Helper T cell (primary cell): ENCODE results near the genes SNIP1 and CDCA8.

DNA sequence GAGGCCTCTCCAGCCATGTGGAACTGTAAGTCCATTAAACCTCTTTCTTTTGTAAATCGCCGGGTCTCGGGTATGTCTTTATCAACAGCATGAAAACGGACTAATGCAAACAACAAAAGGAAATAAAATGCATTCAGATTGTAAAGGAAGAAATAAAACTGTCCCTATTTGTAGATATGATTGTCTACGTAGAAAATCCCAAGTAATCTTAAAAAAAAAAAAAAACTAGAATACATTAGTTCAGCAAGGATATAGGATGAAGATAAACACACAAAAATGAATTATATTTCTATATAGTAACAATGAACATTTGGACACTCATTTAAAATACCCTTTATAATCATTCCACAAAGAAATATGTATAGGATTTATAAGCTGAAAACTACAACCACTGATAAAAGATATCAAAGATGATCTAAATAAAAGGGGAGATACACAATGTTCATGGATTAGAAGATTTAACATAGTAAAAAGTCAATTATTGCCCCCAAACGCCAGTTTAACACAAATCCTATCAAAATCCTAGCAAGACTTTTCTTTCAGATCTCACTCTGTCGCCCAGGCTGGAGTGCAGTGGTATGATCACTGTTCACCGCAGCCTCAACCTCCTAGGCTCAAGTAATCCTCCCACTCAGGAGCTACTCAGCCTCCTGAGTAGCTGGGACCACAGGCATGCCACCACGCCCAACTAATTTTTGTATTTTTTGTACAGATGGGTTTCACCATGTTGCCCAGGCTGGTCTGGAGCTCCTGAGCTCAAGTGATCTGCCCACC lies 5.0 kb downstream of the SNIP1 start:
- PRO-cap, 2 experiments, result no peak in any of the 2 experiments

- PRO-cap, 2 experiments, result peak in 2 of 2 experiments; most common minus-strand start chr1:37554240 (in 2)
Observed at GRCh38 chr1:37553777-37554602, at the start of gene SNIP1. SNIP1 (minus strand) TSS chr1:37554293.

DNA sequence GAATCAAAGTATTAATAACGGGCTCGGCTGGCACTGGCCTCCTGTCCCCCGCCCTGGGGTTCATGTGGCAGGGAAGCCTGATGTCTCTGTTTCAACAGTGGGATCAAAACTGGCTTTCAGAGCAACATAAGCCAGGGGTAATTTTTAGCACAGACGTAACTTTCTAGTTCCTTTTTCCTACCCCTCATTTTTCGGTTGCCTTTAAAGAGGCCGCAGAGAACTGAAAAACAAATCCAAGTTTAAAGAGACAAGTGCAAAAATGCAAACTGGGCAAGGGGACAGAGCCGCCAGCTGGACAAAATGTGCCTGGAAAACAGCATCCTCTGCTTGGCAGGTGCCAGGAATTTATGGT lies 14.0 kb downstream of the C1orf109 start:
- PRO-cap, 2 experiments, result no peak in any of the 2 experiments

DNA sequence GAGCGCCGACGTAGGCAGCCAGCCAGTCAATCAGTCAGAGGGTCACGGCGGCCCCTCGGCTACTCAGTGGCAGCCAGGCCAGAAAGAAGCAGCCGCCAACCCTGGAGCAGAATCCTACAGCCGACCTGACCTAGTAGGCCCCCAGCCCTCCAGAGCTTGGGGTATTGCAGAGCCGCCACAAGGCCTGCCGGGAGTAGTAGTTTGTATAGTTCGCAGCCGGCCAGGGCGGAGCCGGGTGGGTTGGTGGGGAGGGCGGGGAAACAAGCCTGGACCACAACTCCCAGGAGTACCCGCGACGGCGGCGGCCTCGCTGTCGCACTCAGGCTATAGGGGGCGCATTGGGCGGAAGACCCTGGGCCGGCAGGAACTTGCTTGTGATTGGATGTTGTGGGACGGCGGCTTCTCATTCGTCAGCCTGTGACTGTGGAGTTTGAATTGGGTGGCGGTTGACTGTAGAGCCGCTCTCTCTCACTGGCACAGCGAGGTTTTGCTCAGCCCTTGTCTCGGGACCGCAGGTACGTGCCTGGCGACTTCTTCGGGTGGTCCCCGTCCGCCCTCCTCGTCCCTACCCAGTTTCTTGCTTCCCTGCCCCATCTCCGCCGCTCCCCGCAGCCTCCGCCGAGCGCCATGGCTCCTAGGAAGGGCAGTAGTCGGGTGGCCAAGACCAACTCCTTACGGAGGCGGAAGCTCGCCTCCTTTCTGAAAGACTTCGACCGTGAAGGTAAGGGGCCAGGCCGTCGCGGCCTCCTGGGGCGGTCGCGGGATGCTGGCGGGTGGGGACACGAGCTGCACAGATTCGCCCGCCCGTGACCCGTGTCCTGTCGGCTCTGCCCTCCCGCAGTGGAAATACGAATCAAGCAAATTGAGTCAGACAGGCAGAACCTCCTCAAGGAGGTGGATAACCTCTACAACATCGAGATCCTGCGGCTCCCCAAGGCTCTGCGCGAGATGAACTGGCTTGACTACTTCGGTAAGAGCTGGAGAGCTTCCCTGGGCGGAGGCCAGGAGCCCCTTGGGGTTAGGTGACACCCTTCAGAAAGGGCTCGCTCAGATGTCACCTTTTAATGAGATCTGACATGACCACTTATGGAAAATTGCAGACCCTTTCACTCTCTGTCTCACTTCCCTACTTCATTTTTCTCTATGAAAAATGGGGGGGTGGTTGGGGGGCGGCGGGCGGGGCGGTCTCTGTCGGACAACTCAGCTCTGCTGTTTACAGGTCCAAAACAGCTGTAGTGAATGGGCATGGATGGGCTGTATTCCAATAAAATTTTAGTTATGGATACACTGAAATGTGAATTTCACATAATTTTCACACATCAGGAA lies at the start of gene CDCA8:
TSS of gene CDCA8 (plus strand) at position 453 of the 1,326 bp plus-strand sequence.
- PRO-cap, 2 experiments, result peak in 1 of 2 experiments; most common plus-strand start position 418 of the sequence (in 1); most common minus-strand start position 179 of the sequence (in 1)

- PRO-cap, 2 experiments, result no peak in any of the 2 experiments
Observed at GRCh38 chr1:37735034-37735646, 29.8 kb downstream of the EPHA10 start.

DNA sequence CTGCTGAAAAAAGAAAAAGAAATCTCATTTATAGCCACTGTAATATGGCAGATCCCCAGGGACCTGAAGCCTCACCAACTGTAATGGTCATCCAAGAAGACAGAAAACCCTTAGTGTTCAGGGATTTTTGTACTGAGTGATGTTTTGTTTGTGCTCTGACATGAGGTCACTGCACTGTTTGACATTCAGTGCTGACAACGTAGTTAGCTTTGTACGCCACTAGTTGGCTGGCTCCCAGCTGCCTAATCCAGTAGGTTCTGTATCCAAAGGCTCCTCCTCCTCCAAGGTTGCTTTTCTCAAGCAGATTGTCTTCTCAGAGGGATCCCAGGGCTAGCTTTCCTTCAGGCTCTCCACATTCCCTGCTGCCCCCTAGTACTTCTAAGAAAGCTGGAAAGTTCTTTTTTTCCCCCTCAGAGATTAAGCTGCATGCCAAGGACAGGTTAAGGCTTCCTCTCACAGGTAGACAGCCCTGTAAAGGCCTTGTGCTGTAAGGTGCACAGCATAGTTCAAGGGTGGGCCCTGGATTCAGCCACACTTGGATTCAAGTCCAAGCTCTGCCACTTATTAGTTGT lies 9.6 kb upstream of the YRDC start:
- PRO-cap, 2 experiments, result no peak in any of the 2 experiments

GRCh38 chr1:37859940-37860770 lies 763 bp upstream of the MTF1 start:
- PRO-cap, 2 experiments, result no peak in any of the 2 experiments

DNA sequence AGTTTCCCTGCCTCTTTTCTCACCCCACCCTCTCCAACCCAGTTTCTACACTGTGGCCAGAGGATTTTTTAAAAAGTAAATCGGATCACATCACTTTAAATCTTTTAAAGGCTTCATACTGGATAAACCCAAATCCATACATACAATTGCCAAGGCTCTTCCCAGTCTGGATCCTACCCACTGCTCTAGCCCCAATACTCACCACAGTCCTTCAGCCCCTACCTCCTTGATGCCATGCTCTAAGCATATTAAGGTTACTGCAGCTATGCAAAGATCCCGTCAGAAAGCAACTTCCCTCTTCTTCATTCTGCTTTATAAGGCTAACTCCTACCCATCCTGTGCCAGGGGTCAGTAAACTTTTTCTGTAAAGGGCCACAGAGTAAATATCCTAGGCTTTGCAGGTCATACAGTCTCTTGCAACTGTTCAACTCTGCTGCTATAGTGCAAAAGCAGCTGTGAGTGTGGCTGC lies 34.2 kb upstream of the MTF1 start:
- PRO-cap, 2 experiments, result no peak in any of the 2 experiments

DNA sequence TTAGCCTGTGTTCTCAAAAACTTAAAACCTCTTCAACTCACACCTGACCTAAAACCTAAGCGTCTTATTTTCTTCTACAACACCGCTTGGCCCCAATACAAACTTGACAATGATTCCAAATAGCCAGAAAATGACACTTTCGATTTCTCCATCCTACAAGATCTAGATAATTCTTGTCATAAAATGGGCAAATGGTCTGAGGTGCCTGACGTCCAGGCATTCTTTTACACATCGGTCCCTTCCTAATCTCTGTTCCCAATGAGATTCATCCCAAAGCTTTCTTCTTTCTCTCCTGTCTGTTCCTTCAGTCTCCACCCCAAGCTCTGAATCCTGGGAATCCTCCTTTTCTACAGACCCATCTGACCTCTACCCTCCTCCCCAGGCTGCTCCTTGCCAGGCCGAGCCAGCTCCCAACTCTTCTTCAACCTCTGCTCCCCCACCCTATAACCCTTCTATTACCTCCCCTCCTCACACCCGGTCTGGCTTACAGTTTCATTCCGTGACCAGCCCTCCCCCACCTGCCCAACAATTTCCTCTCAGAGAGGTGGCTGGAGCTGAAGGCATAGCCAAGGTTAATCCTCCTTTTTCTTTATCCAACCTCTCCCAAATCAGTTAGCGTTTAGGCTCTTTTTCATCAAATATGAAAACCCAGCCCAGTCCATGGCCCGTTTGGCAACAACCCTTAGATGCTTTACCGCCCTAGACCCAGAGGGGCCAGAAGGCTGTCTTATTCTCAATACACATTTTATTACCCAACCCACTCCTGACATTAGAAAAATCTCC lies 37.7 kb downstream of the INPP5B start:
- PRO-cap, 2 experiments, result no peak in any of the 2 experiments

DNA sequence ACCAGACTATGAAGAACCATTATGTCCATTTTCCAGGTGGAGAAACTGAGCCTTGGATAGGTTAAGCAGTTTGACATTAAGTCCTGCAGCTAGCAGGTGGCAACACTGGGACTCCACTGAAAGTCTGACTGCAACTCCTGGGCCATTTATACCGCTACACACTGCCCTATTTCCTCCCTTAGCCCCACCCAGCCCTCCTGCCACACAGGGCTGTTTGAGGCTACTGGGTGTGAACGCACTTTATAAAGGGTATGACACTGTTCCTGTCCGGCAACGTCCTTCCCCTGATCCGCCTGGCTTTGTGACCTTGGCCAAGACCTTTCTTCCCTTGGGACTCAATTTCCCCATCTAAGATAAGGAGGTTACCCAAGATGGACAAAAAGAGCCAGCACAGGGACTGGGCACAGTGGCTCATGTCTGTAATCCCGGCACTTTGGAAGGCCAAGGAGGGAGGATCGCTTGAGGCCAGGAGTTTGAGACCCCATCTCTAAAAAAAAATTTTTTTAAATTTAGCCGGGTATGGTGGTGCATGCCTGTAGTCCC lies 646 bp upstream of the INPP5B start:
- PRO-cap, 2 experiments, result no peak in any of the 2 experiments

DNA sequence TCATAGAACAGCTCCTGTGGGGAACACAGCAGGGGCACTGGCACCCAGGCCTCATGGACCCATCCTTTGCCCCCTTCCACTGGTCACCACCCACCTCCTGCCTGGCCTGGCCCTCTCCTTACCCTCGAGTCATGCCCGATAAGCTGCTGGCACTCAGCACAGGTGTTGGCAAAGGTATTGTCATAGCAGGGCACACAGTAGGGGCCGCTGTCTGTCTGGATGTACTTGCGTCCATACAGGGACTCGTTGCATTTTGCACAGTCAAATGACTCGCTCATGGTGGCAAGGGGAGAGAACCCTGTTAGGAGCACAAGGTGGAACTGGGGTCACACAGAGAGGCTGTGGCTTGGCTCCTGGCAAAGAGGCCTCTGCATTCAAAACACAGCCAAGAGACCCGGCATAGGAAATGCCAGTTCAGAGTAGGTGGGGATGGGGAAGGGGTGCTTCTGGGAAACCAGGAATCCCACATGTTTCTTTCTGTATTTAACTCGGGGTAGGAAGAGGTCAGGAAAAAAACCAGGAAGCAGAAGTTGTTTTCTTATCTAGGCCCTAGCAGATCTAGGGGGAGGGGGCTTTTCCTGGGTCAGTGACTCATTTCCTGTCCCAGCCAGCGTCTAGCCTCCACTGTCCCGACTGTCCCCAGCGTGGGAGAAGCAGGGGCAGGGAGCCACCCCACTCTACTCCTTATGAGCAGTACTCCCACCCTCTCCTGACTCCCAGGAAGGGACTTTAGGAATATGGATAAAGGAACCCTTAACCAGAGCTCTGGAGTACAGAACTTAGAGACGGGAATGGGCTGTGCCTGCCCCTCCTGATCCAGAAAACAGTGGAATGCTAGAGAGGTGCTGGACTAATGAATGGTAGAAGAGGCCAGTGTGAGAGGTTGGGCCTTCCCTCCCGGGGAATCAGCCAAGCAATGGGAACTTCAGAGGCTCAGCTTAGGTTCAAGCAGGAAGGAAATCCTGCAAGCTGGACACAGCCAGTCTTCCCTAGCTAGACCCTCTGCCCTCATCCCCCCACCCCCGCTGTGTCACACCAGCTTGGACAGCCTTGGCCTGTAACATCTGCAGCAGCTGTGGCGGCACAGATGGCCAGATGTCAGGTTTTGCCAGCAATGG lies 5.8 kb downstream of the FHL3 start:
- PRO-cap, 2 experiments, result no peak in any of the 2 experiments

DNA sequence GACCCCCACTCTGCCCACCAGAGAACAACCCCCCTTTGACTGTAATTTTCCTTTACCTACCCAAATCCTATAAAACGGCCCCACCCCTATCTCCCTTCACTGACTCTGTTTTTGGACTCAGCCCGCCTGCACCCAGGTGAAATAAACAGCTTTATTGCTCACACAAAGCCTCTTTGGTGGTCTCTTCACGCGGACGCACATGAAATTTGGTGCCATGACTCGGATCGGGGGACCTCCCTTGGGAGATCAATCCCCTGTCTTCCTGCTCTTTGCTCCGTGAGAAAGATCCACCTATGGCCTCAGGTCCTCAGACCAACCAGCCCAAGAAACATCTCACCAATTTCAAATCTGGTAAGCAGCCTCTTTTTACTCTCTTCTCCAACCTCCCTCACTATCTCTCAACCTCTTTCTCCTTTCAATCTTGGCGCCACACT lies 378.7 kb upstream of the POU3F1 start:
- PRO-cap, 2 experiments, result no peak in any of the 2 experiments

- PRO-cap, 2 experiments, result no peak in any of the 2 experiments
Observed at GRCh38 chr1:38475839-38476908, 383.4 kb downstream of the RRAGC start.

DNA sequence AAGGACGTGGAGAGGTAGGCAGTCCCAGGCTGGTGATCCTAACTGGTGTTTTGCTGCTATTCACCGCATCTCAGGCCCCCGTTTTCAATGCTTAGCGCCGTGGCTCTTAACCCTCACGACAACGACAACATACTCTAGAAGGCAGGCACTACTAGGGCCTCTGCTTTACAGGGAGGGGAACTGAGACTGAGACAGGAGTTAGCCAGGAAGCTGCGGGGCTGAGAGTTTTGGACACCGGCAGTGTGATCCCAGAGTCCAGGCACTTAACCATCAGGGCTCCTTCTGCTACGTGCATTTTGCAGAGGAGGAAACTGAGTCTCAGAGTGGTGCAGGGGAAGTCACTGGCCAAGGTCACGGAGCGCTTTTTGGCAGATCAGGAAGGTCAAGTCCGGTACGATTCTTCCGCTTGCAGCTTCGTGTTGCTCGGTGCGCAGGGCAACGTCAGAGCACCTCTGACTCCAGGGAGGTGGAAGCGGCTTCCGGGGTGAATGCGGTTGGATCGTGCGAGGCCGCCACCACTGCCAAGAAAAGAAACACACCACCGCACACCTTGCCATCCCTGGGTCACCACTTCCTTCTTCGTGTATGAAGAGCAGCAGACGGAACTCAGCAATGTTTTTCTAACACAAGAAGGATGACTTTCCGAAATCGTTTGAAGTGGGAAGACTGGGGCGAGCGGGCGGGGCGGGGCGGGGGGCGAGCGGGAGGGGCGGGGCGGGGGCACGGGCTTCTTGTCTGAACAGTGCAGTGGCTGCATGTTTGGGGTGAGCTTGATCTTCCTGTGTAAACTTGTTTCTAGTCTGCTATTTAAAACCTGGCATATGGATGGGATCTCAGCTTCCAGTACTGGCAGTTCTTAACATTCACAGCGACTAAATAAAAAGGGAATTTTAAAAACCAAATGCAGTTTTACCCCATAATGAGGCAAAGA lies 300.2 kb downstream of the RRAGC start:
- PRO-cap, 2 experiments, result peak in 2 of 2 experiments; most common plus-strand start position 553 of the sequence (in 1); most common minus-strand start position 587 of the sequence (in 2)

DNA sequence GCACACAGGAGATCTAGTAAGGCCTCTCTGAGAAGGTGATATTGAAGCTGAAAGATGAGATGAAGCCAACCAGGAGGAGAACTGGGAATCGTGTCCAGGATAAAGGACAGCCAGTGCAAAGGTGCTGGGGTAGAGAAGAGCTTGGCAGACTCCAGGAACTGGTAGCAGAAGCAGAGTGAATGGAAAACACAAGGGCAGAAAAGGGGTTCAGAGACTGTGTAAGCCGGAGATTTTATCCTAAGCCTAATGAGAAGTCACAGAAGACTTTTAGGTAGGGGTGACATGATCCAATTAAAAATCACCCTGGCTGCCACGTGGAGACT lies 279.8 kb downstream of the RRAGC start:
- PRO-cap, 2 experiments, result no peak in any of the 2 experiments

- PRO-cap, 2 experiments, result no peak in any of the 2 experiments
Observed at GRCh38 chr1:38720968-38721516, 138.5 kb downstream of the RRAGC start.

DNA sequence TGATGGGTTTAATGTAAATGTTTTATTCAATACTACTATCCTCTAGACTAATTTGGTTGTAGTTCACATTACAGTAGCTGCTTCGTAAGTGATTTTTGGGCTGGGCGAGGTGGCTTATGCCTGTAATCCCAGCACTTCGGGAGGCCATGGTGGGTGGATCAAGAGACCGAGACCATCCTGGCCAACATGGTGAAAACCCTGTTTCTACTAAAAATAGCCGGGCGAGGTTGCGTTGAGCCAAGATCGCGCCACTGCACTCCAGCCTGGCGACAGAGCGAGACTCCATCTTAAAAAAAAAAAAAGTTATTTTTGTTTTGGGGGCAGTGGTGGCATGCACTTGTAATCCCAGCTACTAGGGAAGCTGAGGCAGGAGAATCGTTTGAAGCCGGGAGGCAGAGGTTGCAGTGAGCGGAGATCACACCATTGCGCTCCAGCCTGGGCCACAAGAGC lies 2.1 kb downstream of the AKIRIN1 start:
- PRO-cap, 2 experiments, result no peak in any of the 2 experiments

GRCh38 chr1:39141678-39142649 lies 62.5 kb upstream of the MACF1 start:
- PRO-cap, 2 experiments, result no peak in any of the 2 experiments

DNA sequence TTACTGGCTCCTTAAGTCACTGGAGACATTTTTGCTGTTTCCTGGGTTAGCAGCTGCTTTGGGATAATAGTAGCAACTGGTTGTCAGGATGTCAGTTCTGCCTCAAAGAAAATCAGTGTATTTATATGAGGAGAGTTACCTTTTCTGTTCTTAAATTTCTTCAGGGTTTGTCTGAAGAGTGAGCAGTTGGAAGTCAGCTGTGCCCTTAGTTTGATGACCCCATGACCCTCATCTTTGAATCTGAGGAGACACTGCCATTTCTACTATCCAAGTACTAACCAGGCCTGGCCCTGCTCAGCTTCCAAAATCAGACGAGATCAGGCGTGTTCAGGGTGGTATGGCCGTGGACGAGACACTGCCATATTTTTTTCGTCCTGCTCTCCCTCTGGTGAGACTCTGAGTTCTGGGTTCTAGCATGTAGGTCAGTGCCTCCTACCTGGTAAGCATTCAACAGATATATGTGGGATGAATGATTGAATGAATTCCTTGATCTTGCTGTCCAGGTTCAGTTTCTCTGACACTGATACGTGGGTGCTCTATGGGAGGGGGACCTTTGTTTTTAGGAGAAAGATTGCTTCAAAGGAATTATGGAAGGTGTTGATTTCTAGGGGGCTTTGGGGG lies 50.4 kb upstream of the MACF1 start:
- PRO-cap, 2 experiments, result no peak in any of the 2 experiments

GRCh38 chr1:39318155-39318760 lies 113.8 kb downstream of the MACF1 start:
- PRO-cap, 2 experiments, result no peak in any of the 2 experiments